SK-N-MC (cell line): Measurements from ENCODE around the genes PDE8B, WDR41 and LHFPL2.

DNA sequence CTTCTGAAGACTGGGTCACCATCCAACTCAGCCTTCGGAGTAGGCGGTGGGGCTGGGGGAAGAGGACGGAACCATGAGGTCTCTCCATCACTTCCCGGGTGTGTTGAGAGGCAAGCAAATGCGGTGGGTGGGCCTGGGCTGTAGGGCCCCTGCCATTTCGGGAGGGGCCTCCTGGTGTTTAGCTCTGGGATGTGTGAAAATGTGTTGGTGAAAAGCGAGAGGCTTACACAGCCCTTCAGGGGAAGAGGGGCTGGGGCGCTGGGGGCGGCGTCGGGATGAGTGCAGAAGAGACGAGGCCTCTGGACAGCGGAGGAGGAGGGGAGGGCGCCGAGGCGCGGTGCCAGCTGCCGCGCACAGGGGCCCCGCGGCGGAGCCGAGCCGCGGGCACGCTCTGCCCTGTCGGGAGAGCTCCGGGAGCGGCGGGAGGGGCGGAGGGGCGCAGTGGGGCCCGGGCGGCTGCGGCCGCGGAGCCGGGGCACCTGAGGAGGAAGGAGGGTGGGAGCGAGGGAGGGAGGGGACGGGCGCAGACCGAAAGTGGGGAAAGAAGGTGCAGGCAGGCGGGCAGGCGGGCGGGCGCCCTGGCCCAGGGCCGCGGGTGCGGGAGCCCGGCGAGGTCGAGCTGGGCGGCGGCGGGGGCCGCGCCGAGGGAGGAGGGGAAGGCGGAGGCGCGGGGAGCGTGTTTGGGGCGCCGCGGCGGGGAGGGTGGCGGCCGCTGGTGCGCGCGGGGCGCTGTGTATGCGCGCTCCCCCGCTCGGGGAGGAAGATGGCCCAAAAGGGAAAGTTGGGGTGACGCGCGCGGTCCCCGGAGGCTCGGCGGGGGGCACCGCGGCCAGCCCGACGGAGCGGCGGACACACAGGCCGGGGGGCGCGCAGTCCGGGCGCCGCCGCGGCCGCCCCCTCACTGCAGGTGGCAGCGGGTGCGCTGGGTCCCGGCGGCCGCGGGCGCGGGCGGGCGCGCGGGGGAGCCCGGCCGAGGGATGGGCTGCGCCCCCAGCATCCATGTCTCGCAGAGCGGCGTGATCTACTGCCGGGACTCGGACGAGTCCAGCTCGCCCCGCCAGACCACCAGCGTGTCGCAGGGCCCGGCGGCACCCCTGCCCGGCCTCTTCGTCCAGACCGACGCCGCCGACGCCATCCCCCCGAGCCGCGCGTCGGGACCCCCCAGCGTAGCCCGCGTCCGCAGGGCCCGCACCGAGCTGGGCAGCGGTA, at the start of gene PDE8B:
Gene PDE8B (plus strand): TSS at position 732 of the 1,209 bp plus-strand sequence.
- RRBS, result 2% methylated on average over 48 of the region's 144 CpGs

GRCh38 chr5:77418490-77419143, 73.5 kb downstream of the WDR41 start:
- RRBS, result no CpG with 5 or more reads among the region's 9 CpGs

GRCh38 chr5:77491629-77492918, at the start of gene WDR41:
Gene WDR41 (minus strand): TSS chr5:77492316.
- RRBS, result 1% methylated on average over 42 of the region's 96 CpGs

DNA sequence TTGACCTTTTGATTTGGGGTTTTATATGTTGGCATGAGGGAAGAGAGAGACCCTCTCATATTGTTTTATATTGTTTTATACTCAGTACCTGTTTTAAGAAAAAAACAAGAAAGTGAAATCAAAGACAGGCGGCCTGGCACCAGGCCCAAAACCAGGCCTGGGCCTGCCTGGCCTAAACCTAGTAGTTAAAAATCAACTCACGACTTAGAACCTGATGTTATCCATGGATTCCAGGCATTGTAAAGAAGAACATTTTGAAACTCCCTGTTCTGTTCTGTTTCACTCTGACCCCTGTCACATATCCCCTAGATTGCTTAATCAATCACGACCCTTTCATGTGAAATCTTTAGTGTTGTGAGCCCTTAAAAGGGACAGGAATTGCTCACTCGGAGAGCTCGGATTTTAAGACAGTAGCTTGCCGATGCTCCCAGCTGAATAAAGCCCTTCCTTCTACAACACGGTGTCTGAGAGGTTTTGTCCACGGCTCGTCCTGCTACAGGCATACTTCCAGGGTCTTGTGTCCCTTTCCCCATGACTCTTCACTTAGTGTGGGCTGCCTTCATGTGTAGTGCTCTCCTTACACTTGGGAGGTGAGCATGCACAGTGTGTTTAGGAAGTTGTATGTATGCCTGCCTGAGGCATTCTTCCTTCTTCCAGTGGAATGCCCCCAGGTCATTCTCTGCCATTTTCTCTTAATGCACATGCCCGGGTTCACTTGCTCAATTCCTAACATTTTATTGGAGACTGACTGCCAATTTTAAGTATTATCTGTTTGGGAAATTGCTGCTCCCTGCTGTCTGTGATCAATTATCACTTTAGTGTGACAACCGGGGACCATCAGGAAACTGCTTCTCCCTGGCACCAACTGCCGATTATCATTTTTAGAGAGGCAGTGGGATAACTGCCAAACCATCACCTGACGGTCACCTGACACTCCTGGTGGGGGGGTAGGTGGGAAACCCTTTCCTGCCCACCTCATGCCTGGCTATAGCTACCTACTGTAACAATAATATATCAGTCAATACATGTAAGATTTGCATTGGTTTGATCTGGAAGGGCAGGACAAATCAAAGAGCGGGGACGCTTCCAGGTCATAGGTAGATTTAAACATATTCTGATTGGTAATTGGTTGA, 17.7 kb downstream of the TBCA start:
- RRBS, result 47% methylated on average over 2 of the region's 15 CpGs

- RRBS, result under 1% methylated on average over 16 of the region's 58 CpGs
Measured at GRCh38 chr5:77775045-77776178, 727 bp downstream of the TBCA start.

DNA sequence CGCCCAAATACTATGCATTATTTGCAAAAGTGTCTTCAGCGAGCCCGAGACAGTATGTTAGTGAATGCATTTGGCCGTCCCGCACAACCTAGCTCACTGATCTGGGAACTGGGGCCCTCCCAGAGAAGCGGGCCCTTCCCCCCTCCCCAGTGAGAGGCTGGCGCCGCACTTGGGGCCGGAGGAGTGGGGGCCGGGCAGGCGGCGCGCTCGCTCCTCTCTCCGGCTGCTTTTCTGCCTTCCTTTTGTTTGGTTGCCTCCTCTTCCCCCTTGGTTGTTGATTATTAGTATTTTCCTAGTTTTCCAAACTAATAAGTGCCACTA, 67.9 kb upstream of the TBCA start:
- RRBS, result no CpG with 5 or more reads among the region's 15 CpGs

DNA sequence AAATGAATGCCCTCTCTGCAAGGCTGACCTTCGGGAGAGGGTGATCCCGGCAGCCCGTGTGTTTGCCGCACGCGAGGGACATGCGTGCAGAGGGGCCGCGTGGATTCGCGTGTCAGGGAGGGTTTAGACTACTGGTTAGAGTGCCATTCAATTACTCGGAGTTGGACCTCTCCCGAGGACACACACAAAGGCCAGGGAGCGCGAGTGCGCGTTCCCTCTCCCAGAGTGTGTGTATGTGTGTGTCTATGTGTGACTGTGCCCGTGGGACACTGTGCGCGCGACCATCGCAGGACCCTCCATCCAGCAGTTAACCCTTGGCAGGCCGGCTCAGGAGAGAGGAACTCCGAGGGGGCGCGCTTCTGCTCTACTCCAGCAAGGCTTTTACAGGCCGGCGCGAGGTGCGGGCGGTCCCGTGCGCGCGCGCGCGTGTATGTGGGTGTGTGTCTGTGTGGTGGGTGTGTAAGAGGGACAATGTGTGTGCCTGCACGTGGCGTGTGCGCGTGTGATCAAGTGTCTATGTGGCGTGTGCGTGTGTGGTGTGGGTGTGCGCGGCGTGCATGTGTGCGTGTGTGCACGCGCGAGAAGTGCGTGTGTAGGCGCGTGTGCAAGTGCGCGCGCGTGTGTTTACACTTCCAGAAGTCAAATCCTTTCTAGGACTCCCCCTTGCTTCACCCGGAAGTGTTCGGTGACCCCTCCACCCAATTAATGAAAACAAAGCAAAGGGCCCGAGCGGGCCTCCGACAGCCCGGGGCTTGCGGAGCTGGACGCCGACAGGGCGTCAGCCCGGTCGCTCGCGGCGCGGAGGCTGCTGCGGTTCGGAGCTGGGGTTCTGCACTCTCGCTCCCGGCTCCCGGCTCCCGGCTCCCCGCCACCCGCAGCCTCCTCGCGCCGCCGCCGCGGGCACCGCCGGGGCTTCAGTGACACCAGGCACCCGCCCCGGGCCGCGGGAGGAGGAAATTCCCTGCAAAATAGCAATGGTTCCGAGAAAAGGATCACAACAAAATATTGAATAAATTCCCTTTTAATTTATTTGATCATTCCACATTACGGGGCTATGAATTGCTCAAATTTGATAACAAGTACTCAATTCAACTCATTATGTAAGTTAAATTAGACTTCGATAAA, 75.4 kb upstream of the TBCA start:
- RRBS, result 19% methylated on average over 36 of the region's 97 CpGs

DNA sequence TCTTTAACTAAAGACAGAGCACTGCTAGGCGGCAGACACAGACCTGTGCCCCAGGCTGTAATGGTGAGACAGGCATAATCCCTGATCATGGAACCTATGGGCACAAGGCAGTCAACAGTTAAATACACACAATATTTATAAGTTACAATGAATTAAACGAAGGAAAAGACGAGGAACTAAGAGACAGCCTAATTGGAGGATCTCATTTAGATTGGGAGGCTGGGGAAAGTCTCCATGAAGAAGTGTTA, 107.5 kb upstream of the TBCA start:
- RRBS, result no CpG with 5 or more reads among the region's 3 CpGs

DNA sequence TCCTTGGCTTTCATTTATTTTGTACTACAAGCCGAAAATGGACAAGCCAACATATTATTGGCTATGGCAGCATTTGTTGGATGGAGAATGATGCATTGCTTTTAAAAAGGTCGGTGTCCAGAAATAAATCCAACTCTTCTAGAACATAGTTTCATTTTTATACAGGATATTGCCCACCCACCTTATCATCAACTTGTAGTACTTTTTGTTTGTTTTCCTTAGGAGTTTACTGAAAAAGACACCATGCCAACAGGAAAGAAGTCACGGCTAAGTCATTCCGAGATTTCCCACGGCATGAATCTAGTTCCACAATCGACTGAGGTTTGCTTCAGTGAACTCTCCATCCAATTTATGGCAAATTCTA, 237.6 kb downstream of the AP3B1 start:
- RRBS, result no CpG with 5 or more reads among the region's 6 CpGs

GRCh38 chr5:78286178-78286771, 8.2 kb downstream of the AP3B1 start:
- RRBS, result no CpG with 5 or more reads among the region's 1 CpG

- RRBS, result no CpG with 5 or more reads among the region's 8 CpGs
Measured at GRCh38 chr5:78628016-78628762, 20.4 kb downstream of the LHFPL2 start.

DNA sequence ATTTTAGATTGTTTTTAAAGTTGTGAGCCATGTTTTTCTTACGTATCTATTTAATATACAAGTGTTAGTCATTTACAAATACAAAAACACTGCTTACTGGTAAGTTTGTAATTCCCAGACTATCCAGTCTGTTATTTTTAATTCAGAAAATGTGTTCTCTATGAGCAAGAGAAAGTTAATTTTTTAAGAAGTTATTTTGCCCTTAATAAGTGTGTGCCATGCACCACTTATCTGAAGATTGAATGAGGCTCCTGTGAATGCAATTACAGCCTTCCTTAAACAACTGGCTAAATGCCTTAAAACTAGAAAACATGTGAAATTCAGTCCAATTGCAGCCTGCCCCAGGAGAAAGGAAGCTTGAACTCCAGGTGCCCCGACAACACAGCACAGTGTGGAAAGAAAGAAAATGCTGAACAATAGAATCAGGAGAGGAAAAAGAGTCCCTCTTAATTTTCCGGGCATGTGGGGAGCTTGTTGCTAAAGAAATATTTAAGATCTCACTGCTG, 8.9 kb downstream of the LHFPL2 start:
- RRBS, result no CpG with 5 or more reads among the region's 3 CpGs

DNA sequence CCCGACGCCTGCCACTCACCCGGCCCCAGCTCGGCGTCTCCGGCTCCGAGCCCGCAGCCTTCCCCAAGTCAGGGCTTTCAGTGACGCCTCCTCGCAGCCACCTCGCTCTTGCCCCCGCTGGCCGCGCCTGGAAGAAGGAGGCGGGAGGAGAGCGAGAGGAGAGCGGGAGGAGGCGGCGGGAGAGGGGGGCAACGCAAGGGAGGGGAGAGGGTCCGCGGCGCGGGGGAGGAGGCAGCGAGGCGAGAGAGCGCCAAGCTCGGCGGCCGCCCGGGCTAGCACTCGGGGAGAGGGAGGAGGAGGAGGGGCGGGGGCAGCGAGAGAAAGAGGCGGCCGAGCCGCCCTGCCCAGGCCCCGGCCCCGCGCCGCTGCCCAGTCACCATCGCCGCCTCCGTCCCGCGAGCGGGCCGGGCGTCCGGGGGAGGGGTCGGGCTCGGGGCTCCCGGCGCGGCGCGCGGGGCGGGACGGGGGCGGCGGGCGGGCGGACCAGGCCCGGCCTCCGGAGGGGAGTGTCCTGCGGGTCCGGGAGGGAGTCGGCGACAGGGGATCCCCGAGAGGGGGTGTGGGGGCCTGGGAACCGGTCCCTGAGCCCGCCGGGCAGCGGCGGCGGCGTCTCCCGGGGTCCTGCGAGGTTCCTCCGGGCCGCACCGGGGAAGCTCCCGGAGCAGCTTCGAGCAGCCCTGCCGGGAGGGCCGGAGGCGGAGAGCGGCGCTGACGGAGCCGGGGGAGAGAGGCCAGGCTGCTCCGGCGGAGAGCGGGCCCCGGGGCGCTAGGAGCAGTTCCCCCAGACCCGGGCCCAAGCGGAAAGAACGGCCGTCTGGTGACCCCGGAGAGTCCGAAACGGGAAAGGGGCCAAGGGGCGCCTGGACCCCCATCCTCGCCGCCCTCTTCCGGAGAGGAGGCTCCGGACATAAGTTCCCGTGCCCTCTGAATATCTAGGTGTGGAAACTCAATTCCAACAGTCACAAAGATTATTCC, at the start of gene LHFPL2:
Gene LHFPL2 (minus strand): TSS at position 293 of the 975 bp plus-strand sequence.
- RRBS, result 13% methylated on average over 44 of the region's 110 CpGs

DNA sequence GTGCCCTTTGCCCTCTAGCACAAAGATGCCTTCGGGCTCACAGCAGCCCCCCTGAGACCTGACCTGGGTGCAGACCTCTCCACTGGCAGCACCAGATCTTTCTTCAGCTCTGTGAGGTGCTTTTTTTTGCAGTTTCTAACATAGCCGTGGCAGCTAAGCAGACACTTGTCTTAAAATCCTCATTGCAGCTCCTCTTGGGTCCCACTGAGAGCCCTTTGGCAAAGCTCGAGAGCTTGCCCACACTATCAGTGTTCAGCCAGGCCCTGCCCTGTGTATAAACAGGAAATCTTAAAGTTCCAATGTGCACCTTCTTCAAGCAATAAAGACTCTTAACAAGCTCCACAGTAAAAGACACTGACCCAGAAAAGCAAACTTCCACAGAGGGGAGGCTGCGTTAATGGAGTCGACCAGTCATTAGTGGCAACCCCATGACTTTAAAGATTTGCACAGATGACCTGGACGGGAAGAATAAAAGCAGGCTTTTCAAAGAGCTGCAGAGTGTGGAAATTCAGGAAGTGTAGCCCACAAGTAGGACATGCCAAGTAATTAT, 71.9 kb upstream of the LHFPL2 start:
- RRBS, result no CpG with 5 or more reads among the region's 6 CpGs

GRCh38 chr5:78805459-78805926, 156.9 kb upstream of the LHFPL2 start:
- RRBS, result no CpG with 5 or more reads among the region's 7 CpGs

- RRBS, result 22% methylated on average over 2 of the region's 13 CpGs
Measured at GRCh38 chr5:78907932-78908804, 76.9 kb downstream of the ARSB start.

DNA sequence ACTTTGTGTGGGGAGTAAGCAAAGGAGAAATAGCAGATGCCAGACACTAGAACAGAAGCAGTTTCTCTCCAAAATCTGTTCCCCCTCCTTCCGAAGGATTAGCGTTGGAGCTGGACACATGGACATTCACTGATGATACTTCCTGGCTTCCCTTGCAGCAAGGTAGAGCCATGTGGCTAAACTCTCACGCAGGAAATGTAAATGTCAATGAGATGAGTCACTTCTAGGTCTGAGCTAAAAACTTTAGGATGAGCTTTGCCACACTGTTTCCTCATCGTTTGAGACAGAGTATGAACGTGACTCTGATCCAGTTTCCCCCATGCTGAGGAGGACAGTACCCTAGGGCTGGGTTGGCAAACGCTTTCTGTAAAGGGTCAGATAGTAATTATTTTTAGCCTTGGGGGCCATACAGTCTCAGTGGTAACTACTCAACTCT, 5.1 kb downstream of the BHMT2 start:
- RRBS, result no CpG with 5 or more reads among the region's 6 CpGs

GRCh38 chr5:79547124-79547448, 33.2 kb upstream of the HOMER1 start:
- RRBS, result no CpG with 5 or more reads among the region's 2 CpGs

DNA sequence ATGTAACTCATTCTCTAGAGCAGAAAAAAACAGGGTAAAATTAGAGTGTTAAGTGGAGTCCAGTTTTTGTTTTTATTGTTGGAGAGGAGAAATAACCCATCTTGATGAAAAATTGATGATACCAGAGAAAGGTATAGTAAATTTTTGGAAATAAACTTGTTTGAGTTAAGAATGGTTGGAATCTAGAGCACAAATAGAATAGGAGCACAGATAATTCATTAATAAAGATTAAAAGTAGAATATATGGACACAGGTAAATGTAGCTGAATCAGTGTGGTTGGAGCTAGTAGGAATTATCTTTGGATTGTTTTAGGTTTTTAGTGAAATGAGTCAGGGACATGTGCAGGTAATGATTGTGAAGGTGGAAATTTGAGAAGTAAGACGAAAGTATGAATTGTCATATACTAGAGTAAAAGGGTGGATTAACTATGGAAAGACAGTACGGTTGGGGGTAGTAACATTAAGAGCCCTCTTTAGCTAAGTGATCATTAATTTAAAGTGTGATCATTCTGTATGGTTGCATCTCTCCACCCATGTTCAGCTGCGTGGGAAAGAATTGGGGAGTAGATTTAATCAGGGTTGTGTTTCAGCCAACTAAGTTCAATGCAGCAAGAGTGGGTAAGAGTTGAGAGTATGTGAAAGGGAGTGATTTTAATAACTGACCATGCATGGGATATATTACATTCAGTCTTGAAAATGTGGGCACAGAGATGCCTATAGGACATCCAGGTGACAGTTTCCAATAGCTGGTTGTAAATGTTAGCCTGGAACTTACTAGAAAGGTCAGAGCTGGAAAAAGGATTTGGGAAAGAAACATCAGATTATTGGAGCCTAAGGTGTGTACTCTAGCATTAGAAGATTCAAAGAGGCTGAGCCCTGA, 14.3 kb upstream of the CMYA5 start:
- RRBS, result no CpG with 5 or more reads among the region's 3 CpGs

- RRBS, result no CpG with 5 or more reads among the region's 4 CpGs
Measured at GRCh38 chr5:79751092-79751533, 61.5 kb downstream of the CMYA5 start.